ENCODE data around the genes ANKRD40CL, SPAG9 and HLF.

GRCh38 chr17:50551802-50552283 lies 4.9 kb downstream of the SPATA20 start:
- RRBS = no CpG with 5 or more reads among the region's 12 CpGs
CAGE:
- cytosol, long polyA plus RNA = no peak
- long polyA plus RNA = no peak
- nucleus, long polyA plus RNA = no peak

- RRBS = no CpG with 5 or more reads among the region's 22 CpGs
CAGE:
- cytosol, long polyA plus RNA = no peak
- long polyA plus RNA = no peak
- nucleus, long polyA plus RNA = no peak
Measured at GRCh38 chr17:50672989-50673644, 34.6 kb downstream of the ANKRD40 start.

DNA sequence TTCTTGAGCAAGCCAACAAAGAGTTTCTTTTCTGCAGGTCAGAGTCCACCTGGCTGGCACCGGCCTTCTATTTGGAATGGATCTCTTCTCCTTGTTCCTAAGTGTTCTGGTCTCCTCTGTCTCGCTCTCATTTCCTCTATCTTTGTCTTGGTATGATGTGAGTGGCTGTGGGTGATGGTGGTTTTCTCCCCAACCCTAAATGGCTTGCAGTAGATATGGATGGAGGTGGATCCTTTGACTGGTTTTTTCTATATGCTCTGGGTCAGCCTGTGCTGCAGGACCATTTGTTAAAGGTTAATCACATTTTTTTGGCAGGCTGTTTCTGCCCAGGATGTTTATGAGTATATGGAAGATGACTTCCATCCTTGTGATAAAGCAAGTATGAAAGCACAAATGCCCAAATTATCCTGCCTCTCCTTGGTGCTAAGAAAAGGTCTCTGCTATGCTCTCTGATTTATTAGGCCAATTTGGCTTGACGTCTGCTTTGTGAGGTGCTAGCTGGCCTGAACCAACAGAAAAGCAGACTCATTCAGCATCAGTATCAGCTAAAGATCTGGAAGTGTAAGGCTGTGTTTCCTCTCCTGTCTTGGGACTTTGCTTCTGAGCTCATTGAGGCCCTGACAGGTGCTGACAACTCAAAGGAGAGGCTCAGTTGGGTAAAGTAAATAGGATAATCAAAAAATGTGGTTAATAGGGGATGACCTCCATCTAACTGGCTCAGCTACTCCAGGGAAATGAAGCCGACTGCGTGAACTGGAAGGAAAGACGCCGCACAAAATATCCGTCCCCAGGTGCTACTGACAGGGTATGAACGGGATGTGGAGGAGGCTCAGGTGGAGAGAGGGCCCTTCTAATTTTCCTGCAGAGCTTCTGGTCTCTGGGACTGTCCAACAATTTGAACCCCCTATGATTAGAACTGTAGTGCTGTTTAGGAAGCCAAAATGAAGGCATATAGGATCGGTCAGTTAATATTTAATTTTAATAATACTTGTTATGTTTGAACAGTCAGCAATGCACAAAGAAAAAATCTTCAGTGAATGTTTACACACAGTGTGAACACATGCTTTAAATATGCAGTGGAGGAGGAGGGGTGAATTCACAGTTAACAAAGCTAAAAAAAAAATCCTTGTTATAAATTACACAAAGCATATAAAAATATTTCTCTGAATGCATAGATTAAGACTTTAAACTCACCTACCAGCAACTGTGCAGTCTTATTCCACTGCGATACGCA lies 15.1 kb downstream of the ANKRD40 start:
- RRBS = no CpG with 5 or more reads among the region's 12 CpGs
CAGE:
- cytosol, long polyA plus RNA = no peak
- long polyA plus RNA = no peak
- nucleus, long polyA plus RNA = no peak

GRCh38 chr17:50767322-50767772 lies at the start of gene ANKRD40CL:
Gene ANKRD40CL, minus strand, starts transcription at chr17:50767518.
- RRBS = no CpG with 5 or more reads among the region's 7 CpGs
CAGE:
- cytosol, long polyA plus RNA = no peak
- long polyA plus RNA = no peak
- nucleus, long polyA plus RNA = no peak

DNA sequence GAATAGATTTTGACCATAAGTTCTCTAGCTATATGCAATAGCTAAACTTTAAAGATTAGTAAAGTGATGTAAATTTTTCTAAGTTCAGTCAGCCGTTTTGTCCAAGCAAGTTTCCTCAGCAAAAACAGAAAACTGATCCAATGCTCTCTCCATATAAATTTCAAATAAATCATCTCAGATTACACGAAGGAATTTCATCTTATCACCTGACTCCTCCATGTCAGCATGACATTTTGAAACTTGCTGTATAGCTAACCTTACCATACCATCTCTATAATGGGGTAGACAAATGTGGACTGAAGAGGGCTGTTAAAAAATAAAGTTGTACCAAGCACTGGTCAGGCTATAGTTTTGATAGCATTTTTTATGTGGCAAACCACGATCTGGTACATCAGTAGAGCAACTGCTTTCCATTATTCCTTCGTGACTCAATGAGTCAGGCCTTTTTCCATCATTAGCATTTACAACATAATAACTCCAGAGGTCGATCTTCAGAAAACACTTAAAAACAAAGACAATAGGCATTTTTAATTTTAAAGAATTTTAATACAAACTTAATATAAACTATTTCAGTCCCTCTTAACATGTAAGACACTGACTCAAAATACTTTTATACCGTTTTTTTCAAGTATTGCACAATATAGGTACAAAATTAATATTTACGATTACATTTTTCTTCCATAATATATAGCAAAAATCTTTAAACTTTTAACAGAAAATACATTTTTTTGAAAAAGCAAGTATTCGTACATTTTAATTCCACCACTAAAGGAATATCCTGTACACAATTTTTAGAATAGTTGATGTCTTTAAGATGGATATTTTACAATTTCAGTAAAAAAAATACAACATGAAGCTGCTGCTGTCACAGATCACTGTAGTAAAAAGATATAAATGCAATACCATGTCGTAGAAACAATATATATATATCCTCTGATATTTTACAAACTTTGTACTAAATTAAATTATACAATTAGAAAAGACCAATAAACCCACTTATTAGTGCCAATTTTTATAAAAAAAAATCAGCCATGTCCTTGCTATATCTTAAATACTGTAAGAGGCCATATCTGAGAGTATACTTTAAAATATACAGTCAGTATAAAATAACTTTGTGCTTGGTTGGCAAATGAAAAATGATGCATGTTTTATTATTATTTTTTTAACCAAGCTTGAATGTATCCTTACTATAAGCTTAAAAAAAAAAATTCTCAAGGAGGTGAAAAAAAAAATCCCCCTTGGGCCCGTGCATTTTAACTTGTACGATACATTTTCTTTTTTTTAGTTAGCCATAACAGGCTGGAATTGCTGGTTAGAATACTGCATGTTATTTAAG lies 4.0 kb downstream of the TOB1 start:
- RRBS = no CpG with 5 or more reads among the region's 11 CpGs
CAGE:
- cytosol, long polyA plus RNA = no peak
- long polyA plus RNA = no peak
- nucleus, long polyA plus RNA = no peak

DNA sequence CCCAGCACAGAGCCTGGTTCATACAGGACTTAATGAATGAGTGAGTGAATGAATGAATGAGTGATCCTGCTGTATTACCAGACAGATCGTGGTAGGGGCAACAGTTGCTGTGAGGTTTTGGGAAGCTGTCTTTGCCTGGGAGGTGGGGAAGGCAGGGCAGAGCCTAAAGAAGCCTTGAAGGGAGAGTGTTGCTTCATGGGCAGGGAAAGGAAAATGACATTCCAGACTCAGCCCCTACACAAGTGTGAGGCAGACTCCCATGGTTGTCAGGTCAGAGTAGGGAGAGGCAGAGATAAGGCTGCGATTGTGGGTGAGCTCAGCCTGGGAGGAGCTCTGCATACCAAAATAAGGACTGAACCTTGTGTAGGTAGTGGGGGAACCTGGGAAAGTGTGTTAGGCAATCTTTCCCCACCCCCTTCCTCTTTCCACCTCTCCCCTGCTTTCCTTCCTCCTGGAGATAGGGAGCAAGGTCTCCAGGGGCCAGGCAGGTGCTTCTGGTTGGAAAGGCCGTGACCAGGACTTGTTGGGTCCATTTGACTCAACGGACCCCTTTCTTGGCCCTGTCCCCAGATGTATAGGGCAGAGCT lies 18.3 kb upstream of the TOB1 start:
- RRBS = no CpG with 5 or more reads among the region's 4 CpGs
CAGE:
- cytosol, long polyA plus RNA = no peak
- long polyA plus RNA = no peak
- nucleus, long polyA plus RNA = no peak

DNA sequence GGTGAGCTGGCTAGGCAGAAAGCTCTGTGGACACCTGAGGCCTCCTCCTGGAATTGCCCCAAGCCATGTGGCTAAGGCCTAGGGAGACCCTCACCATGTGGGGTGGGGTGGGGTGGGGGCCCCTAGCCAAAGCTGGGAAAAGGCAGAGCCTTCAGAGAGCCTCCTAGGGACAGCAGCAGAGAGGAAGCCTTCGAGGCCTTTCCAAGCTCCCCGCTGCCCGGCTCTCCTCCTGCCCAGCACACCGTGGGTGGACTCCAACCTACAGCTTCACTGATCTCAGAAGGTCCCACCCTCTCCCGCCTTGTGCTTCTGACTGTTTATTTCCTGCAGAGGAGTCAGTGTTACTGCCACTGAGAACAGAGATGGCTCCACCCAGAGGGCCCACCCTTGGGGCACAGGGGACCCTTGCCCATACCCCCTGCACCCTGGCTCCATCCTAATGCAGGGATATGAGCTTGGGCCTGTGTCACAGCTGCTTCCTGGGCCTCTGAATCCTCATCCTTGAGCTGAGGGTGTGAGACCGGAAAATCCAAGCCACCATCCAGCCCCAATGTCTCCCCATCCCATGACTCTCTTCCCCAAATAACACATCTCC lies 52.7 kb upstream of the TOB1 start:
- RRBS = no CpG with 5 or more reads among the region's 6 CpGs
CAGE:
- cytosol, long polyA plus RNA = no peak
- long polyA plus RNA = no peak
- nucleus, long polyA plus RNA = no peak

- RRBS = 78% methylated on average over 2 of the region's 21 CpGs
CAGE:
- cytosol, long polyA plus RNA = no peak
- long polyA plus RNA = no peak
- nucleus, long polyA plus RNA = no peak
Measured at GRCh38 chr17:50920647-50921564, 54.8 kb upstream of the TOB1 start.

DNA sequence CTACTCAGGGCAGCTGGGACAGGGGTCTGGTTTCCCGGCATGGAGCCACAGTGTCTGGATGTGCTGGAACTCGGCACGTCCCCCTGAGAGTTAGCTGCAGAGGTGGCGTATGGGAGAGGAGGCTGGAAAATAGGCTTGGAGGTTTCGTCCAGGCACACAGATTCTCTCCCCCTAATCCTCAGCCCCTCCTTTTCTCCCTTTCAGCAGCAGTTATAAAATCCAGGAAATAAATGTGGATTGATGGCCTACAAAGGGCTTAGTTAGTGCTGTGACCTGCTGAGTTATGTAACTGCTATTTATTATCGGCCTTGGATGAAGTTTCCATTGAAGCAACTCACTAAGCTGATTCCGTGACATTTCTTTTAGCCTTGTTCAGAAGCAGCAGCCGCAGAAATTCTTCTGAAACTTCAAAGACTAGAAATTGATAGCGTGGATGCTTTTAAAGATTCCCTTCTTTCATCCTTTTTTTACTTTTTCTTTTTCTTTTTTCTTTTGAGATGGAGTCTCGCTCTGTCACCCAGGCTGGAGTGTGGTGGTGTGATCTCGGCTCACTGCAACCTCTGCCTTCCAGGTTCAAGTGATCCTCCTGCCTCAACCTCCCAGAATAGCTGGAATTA lies 89.7 kb upstream of the TOB1 start:
- RRBS = no CpG with 5 or more reads among the region's 11 CpGs
CAGE:
- cytosol, long polyA plus RNA = no peak
- long polyA plus RNA = no peak
- nucleus, long polyA plus RNA = no peak

DNA sequence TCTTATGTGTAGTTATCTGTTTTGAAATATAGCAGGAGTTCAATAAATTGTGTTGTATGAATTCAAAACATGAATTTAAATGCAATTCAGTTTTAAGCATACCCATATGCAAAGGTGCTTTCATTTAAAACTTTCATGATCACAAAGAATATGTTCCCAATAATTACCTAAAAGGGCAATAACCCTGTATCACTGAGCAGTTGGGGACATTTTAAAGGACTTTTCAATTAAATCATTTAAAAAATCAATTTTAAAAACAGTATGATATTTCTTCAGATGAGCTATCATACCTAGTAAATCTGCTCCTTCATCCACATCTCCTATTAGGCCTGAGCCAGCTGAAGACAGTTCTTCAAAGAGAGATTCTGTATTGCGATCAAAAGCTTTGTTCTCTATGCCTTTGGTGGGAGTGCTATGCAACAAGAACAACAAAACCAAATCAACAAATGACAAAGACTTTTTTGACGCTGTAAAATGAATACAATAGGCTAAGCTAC lies 106.7 kb downstream of the SPAG9 start:
- RRBS = no CpG with 5 or more reads among the region's 2 CpGs
CAGE:
- cytosol, long polyA plus RNA = no peak
- long polyA plus RNA = no peak
- nucleus, long polyA plus RNA = no peak

GRCh38 chr17:51103010-51103612 lies 17.6 kb downstream of the SPAG9 start:
- RRBS = no CpG with 5 or more reads among the region's 3 CpGs
CAGE:
- cytosol, long polyA plus RNA = no peak
- long polyA plus RNA = no peak
- nucleus, long polyA plus RNA = no peak

GRCh38 chr17:51120295-51120926 lies at the start of gene SPAG9:
Gene SPAG9, minus strand, starts transcription at chr17:51120868.
- RRBS = under 1% methylated on average over 31 of the region's 78 CpGs
CAGE:
- cytosol, long polyA plus RNA = start-site peak on the minus strand at chr17:51120841-51120904, 101 reads
- long polyA plus RNA = start-site peak on the minus strand at chr17:51120752-51120902, 59 and 25 reads in 2 replicates
- nucleus, long polyA plus RNA = start-site peak on the minus strand at chr17:51120831-51120878, 38 reads

GRCh38 chr17:51167007-51167400 lies 793 bp downstream of the NME2 start:
- RRBS = 2% methylated on average over 24 of the region's 31 CpGs
CAGE:
- cytosol, long polyA plus RNA = no peak
- long polyA plus RNA = no peak
- nucleus, long polyA plus RNA = no peak

DNA sequence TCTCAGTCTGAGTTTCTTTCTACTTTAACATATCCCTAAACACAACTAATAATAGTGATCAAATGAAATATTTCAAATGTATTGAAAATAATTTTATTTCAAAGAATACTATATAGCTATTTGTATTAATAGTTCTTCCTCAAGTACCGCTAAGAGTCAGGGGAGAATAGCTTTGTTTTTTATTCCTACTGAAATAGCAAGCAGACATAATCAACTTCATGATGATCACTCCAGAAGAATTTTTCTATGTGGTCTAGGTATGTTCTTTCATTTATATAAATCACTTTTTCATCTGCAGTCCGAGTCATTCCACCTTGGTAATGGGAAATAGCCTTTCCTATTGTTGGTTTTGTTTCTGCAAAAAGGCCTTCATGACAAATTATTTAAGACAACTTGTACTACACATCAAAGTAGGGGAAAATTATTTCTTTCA lies 453.7 kb upstream of the CA10 start:
- RRBS = no CpG with 5 or more reads among the region's 2 CpGs
CAGE:
- cytosol, long polyA plus RNA = no peak
- long polyA plus RNA = no peak
- nucleus, long polyA plus RNA = no peak

DNA sequence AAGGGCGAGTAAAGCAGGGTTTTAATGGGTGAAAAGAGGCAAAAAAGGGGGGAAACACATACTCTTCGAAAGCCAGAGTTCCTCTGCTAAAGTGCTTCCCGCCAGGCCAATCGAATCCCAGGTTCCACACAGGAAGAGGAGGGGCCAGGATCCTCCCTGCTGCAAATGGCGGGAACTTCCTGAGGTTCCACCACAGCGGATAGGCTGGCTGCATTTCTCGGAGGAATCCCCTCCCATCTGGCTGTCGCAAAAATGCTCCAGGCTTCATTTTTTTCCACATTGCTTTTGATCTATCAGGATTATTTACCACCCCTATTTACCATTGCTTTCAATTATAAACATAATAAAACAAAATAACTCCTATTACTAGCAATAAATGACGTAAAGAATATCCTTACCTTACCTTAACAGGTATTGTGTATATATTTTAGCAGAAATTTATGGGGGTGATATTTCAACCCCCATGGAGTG lies 670.2 kb upstream of the CA10 start:
- RRBS = no CpG with 5 or more reads among the region's 9 CpGs
CAGE:
- cytosol, long polyA plus RNA = no peak
- long polyA plus RNA = no peak
- nucleus, long polyA plus RNA = no peak

- RRBS = no CpG with 5 or more reads among the region's 16 CpGs
CAGE:
- cytosol, long polyA plus RNA = no peak
- long polyA plus RNA = no peak
- nucleus, long polyA plus RNA = no peak
Measured at GRCh38 chr17:54967468-54968108, 866 bp downstream of the COX11 start.

GRCh38 chr17:54968109-54968345 lies 427 bp downstream of the COX11 start:
- RRBS = 1% methylated on average over 8 of the region's 18 CpGs
CAGE:
- cytosol, long polyA plus RNA = no peak
- long polyA plus RNA = no peak
- nucleus, long polyA plus RNA = no peak

DNA sequence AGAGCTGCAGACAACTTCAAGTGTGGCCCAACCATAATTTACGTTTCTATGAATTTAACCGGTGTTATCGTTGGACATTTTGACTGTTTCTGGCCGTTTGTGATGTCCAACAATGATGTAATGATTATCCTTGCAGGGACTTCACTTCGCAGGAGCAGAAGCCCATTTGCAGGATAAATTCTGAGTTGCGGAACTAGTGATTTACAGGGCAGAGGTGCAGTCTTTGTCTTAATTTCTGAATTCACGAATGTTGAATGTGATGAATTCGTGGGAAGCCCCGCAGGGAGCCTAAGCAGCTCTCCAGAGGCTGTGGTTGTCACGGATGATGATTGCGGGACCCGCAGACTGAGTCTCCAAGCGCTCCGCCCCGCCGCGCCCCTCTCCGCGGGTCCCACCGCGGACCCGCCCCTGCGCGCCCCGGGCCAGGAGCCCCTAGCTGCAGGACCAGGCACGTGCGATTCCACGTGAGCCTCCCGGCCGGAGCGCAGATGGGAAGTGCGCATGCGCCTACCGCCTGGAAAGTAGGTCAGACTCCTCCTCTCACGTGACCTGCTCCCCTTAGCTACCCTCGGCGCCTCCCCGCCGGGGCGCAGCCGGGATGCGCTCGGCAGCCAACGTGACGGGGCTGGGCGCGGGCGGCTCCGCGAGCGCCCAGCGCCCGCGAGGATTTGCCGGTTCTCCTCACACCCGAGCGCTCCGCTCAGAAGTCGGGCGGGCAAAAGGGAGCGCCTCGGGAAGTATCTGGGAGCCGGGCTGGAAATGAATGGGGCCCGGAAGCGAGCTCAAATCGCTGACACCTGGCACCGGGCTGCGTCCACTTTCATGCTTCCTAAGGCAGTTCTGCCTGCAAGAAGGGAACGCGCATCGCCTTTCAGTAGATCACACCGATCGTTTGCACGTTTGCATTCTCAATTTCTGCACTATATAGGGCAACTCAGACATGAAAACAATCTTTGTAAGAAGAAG lies 26.5 kb upstream of the HLF start:
- RRBS = under 1% methylated on average over 23 of the region's 74 CpGs
CAGE:
- cytosol, long polyA plus RNA = no peak
- long polyA plus RNA = no peak
- nucleus, long polyA plus RNA = no peak

DNA sequence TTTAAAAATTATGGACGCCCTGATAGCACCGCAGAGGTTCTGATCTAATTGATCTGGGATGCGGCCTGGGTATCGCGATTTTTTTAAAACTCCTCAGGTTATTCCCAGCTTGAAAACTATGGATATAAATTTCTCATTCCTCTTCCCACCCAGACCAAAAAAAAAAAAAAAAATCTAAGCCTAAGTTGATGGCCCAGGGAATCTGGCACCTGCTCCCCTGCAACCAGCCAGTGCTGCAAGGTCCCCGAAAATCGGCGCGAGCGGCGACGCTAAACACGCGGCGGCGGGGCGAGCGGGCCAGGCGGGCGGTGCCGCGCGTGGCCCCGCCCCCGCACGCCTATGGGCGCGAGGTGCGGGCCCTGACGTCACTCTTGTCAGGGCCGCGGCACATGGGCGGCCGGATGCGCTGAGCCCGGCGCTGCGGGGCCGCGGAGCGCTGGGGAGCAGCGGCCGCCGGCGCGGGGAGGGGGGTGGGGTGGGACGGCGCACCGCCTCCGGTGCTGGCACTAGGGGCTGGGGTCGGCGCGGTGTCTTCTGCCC lies at the start of gene HLF:
HLF (plus strand) TSS at position 368 of the 540 bp plus-strand sequence.
- RRBS = 2% methylated on average over 15 of the region's 53 CpGs
CAGE:
- cytosol, long polyA plus RNA = no peak
- long polyA plus RNA = no peak
- nucleus, long polyA plus RNA = no peak

CAGE:
- cytosol, long polyA plus RNA = no peak
- long polyA plus RNA = no peak
- nucleus, long polyA plus RNA = no peak
Measured at GRCh38 chr17:55269785-55270269, 5.1 kb downstream of the HLF start.

Data from H1 (cell line).